SK-N-SH (cell line): ENCODE measurements around a stretch of chr15.

DNA sequence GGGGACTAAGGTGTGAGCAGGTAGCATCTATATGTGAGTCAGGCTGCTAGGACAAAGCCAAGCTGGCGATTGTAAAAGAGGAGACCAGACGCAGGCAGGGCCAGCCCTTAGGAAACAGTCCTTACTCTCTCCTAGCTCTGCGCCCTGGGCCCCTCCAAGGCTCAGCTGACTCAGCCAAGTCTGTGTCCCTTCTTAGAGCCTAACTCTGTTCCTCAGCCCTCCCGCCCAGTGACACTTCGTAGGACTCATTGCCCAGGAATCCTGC, 244.3 kb downstream of the TLE3 start:
- RRBS = no CpG with 5 or more reads among the region's 5 CpGs
CAGE:
- cytosol, long polyA plus RNA = no peak
- long polyA plus RNA = no peak
- nucleus, long polyA plus RNA = no peak

DNA sequence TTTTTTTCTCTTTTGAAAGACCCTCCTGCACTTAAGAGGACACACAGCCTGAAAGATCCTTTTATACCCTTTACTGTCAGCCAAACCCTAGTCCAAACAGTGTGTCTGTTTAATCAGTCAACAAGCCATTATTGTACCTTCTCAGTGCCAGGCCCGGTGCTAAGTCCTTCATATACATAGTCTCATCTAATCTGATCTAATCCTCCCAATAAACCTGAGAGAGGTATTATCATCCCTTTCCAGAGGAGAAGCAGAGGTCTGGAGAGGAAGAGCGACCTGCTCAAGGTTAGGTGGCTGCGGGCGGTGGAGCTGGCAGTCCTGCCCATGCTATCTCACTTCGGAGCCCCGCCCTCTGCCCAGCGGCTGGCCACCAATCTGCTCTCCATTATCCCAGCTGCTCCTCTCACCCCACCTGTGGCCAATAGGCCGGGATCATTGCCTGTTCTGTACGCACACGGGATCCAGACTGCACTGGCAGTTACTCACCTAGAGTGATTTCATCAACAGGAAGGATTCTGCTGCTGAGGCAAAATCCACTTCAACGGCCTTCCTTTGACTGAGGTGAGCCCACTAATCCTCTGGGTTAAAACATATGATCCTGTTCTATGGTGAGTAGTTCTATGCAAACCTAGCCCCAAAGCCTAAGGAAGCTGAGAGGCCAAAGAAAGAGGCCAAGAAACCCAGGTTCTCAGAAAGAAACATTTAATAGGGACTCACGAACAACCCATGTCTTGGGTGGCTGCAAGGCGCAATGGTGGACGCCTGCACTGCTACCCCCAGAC, 100.6 kb downstream of the TLE3 start:
- RRBS = no CpG with 5 or more reads among the region's 14 CpGs
CAGE:
- cytosol, long polyA plus RNA = no peak
- long polyA plus RNA = no peak
- nucleus, long polyA plus RNA = no peak

- RRBS = no CpG with 5 or more reads among the region's 2 CpGs
CAGE:
- cytosol, long polyA plus RNA = no peak
- long polyA plus RNA = no peak
- nucleus, long polyA plus RNA = no peak
These were observed 74.9 kb downstream of the TLE3 start for GRCh38 chr15:70022809-70023224.

DNA sequence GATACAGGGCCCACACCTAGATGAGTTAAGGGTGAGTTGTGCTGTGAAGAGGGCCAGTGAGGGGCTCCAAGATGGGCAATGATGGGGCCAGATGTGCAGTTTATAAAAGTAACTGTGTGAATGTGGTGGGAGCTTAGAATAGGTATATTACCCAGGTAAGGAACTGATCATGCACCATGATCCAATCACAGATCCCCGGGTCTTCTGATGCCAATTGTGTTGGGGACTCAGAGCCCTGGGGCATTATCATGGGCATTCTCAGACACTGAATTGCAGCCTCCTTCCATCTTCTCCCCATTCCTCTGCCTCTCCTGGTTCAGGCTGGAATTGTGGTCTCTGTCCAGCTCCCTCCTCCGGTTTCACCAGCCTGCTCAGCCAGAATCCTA, 53.7 kb downstream of the TLE3 start:
- RRBS = no CpG with 5 or more reads among the region's 2 CpGs
CAGE:
- cytosol, long polyA plus RNA = no peak
- long polyA plus RNA = no peak
- nucleus, long polyA plus RNA = no peak

- RRBS = no CpG with 5 or more reads among the region's 27 CpGs
CAGE:
- cytosol, long polyA plus RNA = no peak
- long polyA plus RNA = no peak
- nucleus, long polyA plus RNA = no peak
These were observed 48.3 kb downstream of the TLE3 start for GRCh38 chr15:70049271-70050023.

DNA sequence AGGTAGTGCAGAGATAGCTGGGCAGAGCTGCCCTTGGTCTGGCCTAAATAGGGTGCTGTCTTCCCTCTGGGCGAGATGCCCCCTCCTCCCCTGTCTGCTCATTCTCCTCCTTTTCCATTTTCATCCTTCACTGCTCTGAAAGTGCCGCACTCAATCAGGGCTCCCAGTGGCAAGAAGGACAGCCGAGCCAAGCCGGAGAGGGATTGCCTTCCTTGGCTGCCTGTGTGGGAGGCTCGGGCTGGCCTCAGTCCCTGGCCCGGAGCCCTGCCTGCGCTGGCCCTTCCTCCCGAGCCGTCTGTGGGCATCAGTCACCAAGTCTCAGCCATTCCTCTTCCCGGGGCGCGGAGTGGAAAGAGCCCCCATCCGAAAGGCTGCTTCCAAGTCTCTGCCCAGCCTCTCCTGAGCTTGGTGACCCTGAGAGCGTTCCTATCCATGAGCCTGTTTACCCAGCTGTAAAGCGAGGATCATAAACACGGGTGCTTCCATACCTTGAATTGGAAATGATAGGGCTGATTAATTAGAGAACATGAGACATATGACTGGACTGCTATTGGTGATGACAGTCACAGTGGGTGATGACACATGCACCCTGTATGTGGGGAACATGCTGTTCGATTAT, 59.0 kb upstream of the TLE3 start:
- RRBS = 21% methylated on average over 6 of the region's 17 CpGs
CAGE:
- cytosol, long polyA plus RNA = no peak
- long polyA plus RNA = no peak
- nucleus, long polyA plus RNA = no peak

DNA sequence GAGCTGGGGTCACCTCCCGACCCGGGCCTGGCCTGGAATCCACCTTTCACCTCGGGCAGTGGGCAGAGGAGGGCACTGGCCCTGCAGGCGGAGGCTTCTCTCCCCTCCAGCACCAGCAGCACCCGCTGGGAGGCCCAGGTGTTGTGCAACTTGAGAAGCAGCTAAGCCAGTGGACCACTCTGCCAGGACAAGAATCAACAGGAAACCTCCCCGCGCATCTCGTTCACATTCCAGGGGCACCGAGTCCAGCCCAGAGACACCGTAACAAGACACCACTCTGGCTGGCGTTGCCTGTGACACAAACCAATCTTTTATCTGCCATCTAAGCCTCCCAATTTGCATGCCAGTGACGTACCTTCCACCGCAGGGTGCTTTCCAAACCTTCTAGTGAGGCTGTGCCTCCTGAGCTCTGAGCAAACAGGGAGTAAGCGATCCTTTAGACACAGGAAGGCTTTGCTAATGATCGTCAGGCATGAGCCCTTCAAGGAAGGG, 98.8 kb upstream of the TLE3 start:
- RRBS = no CpG with 5 or more reads among the region's 15 CpGs
CAGE:
- cytosol, long polyA plus RNA = no peak
- long polyA plus RNA = no peak
- nucleus, long polyA plus RNA = no peak

GRCh38 chr15:70266406-70266649, 168.6 kb upstream of the TLE3 start:
- RRBS = no CpG with 5 or more reads among the region's 11 CpGs
CAGE:
- cytosol, long polyA plus RNA = no peak
- long polyA plus RNA = no peak
- nucleus, long polyA plus RNA = no peak

- RRBS = no CpG with 5 or more reads among the region's 13 CpGs
CAGE:
- cytosol, long polyA plus RNA = no peak
- long polyA plus RNA = no peak
- nucleus, long polyA plus RNA = no peak
These were observed 169.0 kb upstream of the TLE3 start for GRCh38 chr15:70266695-70267178.

DNA sequence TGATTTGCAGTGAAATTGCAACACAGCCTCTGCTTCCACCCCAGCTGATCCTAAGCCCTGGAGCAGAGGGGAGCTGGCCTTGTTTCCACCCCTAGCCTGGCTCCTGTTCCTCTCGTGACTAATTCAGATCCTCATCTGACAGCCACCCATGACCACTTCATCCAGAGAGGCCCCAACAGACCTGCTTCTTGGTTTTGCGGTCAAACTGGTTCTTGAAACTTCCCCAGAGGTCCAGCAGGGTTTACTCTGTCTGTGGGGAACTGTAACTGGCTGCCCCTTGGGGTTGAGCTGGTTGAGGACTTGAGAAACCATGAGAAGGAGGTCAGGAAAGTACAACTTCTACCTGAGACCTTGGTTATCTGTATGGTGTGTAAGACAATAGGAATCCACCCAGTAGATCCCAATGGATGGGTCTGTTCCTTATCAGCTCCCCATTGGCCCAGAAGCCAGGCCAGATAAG, 300.2 kb downstream of the UACA start:
- RRBS = no CpG with 5 or more reads among the region's 2 CpGs
CAGE:
- cytosol, long polyA plus RNA = no peak
- long polyA plus RNA = no peak
- nucleus, long polyA plus RNA = no peak

DNA sequence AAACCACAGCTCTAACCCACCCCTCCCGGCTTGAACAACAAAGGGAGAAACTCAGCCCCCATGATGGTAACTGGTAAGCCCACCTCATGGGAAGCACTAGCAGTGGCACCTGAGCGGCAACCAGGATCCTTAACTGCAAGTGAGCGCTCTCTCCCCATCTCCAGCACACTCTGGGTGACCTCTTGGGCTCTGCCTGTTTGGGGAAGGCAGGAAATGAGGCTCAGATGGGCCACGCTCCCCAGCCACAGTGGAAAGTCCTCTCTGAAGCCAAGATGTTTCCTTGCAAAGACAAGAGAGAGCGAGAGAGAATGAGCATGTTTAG, 289.1 kb downstream of the UACA start:
- RRBS = no CpG with 5 or more reads among the region's 5 CpGs
CAGE:
- cytosol, long polyA plus RNA = no peak
- long polyA plus RNA = no peak
- nucleus, long polyA plus RNA = no peak

GRCh38 chr15:70492344-70493361, 270.7 kb downstream of the UACA start:
- RRBS = 42% methylated on average over 4 of the region's 17 CpGs
CAGE:
- cytosol, long polyA plus RNA = no peak
- long polyA plus RNA = no peak
- nucleus, long polyA plus RNA = no peak

GRCh38 chr15:70586519-70586815, 176.9 kb downstream of the UACA start:
- RRBS = no CpG with 5 or more reads among the region's 8 CpGs
CAGE:
- cytosol, long polyA plus RNA = no peak
- long polyA plus RNA = no peak
- nucleus, long polyA plus RNA = no peak

GRCh38 chr15:70684127-70684624, 79.2 kb downstream of the UACA start:
- RRBS = no CpG with 5 or more reads among the region's 3 CpGs
CAGE:
- cytosol, long polyA plus RNA = no peak
- long polyA plus RNA = no peak
- nucleus, long polyA plus RNA = no peak

DNA sequence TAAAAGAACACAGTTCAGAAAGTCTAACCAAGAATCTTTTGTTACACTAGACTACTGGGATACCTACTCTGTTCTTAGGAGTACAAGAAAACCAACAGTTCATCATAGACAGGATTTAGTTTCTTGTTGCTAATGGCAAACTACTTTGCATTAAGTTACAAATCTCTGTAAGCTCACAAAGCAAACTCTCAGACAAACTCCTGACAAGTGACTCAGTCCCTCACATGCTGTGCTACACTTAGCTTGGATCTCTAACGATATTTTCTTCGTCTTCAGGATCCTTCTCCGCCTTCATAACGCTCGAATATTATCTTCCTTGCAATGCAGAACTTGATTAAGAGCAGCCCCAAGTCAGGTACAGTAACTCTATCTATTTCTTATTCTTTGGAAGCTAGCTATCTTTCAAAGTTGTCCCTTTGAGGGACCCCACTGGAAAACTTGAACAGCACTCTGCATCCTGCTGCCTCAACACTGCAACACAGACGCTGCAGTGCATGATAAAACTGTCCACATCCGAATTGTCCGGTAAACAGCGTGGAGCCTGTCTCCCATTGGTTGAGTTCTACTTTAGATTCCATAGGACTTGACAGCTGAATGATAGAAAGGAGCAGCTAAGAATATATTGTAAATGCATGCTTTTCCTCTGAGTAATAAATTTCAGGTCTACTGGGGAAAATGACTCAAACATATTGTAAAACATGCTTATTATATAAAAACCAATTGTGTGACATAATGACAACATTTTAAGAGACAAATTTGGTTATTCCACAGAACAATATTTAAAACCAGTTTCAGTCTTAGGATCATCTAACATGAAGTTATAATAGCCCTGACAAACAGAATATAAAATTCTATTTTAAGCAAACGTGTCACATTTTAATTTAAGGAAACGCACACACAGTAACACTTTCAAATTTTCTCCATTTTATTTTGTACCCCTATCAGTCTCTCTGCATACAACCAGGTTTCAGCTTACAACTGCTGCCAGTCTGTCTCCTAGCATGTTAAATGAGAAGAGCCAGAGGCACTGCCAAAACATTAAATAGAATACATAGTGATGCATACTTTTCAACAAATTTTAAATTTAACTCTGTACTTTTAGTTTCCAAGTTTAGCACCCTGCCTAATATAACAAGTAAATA, 61.2 kb downstream of the UACA start:
- RRBS = no CpG with 5 or more reads among the region's 11 CpGs
CAGE:
- cytosol, long polyA plus RNA = no peak
- long polyA plus RNA = no peak
- nucleus, long polyA plus RNA = start-site peak on the minus strand centred at position 335 of the sequence, 420 bp wide, 86 and 135 reads in 2 replicates

DNA sequence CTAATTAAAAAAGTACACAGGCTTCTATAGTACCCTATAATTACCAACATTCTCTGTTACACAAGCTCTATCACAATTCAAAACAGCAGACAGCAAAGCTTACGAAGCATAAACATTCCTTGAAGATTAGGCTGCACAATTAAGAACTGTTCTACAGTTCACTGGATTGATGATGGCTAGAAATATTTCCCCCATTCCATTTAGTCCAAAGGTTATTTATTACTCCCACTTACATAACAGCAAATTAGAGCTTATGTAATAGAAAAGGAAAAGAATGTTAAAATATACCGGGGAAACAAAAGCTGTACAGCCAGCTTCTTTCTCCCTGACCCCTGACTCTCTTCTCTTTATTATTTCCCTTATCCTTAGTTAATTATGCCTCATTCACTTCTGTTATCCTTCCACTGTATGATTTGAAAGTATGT, 49.3 kb downstream of the UACA start:
- RRBS = no CpG with 5 or more reads among the region's 2 CpGs
CAGE:
- cytosol, long polyA plus RNA = no peak
- long polyA plus RNA = no peak
- nucleus, long polyA plus RNA = no peak

DNA sequence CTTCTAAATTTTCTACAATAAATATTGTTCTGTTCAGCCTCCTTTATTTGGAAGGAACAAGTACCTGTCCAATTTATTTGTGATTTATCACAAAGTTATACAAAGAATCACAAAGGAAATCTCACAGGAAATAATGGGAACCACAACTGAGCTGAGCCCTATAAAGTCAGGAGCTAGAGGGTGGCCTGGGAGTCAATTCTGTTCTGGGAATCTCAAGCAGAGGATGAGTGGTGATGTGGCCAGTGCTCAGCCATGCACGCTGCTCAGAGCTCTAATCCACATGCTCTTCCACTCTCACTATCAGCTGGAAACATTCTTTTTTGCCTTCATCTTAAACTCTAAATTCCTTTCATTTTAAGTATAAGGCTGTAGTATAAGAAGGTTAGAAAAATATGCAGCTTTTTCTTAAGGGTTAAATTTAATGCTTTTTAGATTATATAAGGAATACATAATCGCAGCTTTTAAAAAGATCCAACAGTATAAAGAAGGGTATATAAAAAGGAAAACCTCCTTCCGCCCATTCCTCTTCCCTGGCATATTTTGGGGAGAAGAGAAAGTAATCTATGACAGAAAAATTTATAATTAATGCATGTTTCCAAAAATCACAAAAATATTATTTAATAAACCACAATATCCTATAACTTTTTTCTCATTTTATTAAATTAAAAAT, 36.5 kb downstream of the UACA start:
- RRBS = no CpG with 5 or more reads among the region's 3 CpGs
CAGE:
- cytosol, long polyA plus RNA = no peak
- long polyA plus RNA = no peak
- nucleus, long polyA plus RNA = no peak

GRCh38 chr15:70763634-70764043, 281 bp upstream of the UACA start:
- RRBS = under 1% methylated on average over 10 of the region's 21 CpGs
CAGE:
- cytosol, long polyA plus RNA = no peak
- long polyA plus RNA = no peak
- nucleus, long polyA plus RNA = no peak

DNA sequence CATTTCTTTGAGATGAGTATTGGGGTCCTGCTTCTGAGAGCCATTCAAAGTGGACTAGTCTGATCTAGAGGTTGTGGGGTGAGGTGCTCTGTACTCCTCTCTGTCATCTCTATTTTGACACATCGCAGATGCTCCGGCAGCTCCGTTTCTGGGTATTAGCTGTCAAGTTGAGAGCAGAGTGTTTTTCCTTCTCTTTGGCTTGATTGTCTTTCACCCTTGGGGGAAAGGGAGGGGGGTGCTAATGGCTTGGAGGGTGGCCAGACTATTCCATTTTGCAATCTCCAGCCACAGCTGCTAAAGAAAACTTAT, 13.8 kb upstream of the LARP6 start:
- RRBS = no CpG with 5 or more reads among the region's 3 CpGs
CAGE:
- cytosol, long polyA plus RNA = no peak
- long polyA plus RNA = no peak
- nucleus, long polyA plus RNA = no peak

DNA sequence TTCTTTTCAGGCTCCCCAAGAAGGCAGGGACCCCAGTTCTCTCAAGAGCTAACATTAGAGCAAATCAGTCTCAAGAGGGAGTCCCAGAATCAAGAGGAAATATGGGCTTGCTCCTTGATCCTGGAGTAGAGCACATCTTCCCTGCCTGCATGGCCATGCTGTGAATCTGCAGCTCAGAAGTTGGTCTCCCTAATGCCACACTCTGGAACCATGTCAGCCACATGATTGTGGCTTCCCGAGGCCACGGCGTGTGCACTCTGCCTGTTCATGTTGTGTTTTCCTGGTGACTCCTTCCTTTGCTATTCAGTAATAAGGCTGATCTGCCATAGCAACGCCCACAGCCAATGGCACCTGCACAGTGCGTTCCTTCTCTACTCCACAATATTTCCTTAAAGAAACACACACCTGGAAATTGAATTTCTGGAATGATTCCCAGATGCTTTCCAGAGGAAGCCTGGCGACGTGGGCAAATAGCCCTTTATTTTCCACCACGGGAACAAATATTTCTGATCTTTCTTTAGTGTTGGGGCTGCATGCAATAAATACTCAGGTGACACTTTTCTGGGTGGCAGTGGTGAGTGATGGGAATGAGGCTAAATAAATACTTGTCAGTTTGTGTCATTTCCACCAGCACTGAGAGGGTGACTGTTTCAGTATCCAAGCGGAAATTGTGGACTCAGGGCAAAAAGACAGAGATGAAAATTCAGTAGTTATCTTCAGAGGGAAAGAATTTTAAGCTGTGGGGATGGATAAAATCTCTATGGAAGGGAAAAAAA, 21.9 kb upstream of the THSD4 start:
- RRBS = no CpG with 5 or more reads among the region's 9 CpGs
CAGE:
- cytosol, long polyA plus RNA = no peak
- long polyA plus RNA = no peak
- nucleus, long polyA plus RNA = no peak